AG10803 (cell line): ENCODE measurements around a stretch of chr13.

- RRBS, result no CpG with 5 or more reads among the region's 4 CpGs
Measured at GRCh38 chr13:53042837-53043257, 14.2 kb downstream of the OLFM4 start.

GRCh38 chr13:55293460-55293659, 1847.4 kb upstream of the PRR20A start:
- RRBS, result no CpG with 5 or more reads among the region's 2 CpGs

- RRBS, result no CpG with 5 or more reads among the region's 15 CpGs
Measured at GRCh38 chr13:55658127-55658634, 1482.5 kb upstream of the PRR20A start.

- RRBS, result no CpG with 5 or more reads among the region's 3 CpGs
Measured at GRCh38 chr13:55879718-55880179, 1261.0 kb upstream of the PRR20A start.

- RRBS, result 10% methylated on average over 6 of the region's 31 CpGs
Measured at GRCh38 chr13:57632775-57633095, 1.2 kb downstream of the PCDH17 start.

- RRBS, result no CpG with 5 or more reads among the region's 11 CpGs
Measured at GRCh38 chr13:60261444-60262032, 97.8 kb upstream of the DIAPH3 start.

GRCh38 chr13:60572316-60572729, 175.3 kb downstream of the TDRD3 start:
- RRBS, result no CpG with 5 or more reads among the region's 2 CpGs

DNA sequence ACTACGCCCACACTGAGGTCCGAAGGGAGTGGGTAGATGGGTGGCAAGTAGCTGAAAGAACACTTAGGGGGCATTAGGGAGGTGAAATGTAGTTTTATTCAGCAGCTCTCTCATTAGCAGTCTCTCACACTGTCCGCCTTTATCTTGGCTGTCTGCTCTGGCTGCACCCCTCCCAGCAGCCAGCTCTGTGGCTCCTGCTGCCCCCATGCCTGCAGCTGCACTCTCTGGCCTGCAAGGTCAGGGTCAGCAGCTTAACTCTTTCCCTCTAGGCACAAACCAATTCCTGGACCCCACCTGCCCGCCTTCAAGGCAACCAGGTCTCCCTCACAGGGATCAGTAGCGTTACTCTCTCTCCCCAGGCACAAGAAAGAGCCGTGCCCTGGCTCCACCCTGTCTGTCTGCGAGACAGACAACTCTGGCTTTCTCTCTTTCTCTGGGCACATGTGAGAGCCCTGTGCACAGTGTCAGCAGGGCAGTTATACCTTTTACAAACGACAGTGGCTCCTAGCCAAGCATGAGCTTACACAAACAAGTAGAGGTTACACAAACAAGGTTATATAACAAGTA, 249.4 kb upstream of the PCDH20 start:
- RRBS, result no CpG with 5 or more reads among the region's 8 CpGs

DNA sequence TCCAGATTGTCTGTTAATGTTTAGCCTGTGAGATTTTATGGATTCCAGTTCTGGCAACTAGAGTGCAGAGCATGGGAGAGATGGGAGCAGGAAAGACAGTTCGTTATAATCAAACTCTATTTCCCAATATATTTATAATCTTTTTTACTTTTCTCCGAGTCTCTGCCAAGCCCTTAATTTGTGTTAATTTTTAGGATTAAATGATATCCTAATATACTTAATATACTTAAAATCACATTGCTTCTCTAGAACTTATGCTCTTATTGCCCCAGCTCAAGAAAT, 272.7 kb upstream of the KLHL1 start:
- RRBS, result no CpG with 5 or more reads among the region's 2 CpGs

DNA sequence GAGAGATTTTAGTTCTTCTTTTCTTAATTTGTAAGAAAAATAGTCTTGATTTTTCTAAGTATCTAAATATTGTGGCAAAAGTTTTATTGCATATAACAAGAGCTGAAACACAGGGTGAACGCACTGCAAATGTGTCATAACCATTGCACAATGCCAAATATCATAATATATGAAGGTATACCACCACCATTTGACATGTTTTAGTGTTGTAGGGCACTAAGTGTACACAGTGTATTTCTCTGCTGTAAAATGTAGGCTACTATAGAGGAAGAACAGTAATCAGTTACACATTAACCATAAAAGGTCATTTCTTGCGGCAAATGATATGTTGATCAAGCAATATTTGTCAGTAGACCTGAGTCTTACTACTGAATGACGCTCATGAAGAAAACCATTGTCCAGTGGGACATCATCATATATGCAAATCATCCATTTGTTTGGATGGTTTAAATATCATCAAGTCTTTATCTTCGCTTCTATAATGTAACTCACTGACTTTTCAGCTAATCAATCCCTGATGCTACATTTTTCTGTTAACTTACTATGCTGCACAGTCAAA, 18.3 kb upstream of the KLF5 start:
- RRBS, result no CpG with 5 or more reads among the region's 4 CpGs

- RRBS, result 0% methylated on average over 8 of the region's 39 CpGs
Measured at GRCh38 chr13:73059977-73060825, 1.4 kb downstream of the KLF5 start.

DNA sequence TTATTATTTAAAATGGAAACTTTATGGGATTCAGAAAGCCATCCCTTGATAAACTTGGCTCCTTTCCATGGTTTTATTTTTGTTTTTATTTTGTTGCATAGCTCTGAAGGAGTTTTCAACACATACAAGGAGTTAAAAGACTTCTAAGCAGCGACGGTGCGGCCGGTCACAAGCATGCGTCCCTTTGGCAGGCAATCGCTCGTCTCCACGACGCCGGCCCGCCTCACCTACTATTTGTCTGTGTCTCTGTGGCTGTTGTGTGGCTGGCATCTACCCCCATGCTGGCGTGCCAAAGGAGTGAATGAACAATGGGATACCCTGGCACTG, 176.4 kb downstream of the KLF5 start:
- RRBS, result 27% methylated on average over 7 of the region's 12 CpGs

GRCh38 chr13:73248581-73249205, 189.9 kb downstream of the KLF5 start:
- RRBS, result no CpG with 5 or more reads among the region's 5 CpGs

DNA sequence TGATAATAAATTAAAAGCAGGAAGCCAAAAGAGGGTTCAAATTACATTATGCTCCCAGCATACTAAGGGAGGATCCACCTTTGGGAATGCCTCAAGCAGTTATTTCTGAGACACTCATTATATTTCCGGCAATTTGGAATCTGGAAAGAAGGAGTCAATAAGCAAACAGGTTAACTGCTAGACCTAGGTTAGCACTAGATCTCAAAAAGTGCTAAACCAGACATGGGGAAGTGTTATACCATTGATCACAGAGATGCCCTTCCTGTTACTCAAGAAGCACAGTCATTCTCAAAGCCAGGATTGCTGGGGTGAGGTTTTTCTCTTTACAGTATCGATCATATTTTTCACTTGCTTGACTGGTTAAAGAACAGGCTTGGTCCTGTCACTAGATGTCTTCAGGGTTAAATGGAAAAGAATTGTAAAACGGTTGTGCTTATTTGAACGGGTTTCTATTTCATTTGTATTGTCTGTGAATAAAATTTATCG, 552.1 kb downstream of the KLF5 start:
- RRBS, result no CpG with 5 or more reads among the region's 5 CpGs

DNA sequence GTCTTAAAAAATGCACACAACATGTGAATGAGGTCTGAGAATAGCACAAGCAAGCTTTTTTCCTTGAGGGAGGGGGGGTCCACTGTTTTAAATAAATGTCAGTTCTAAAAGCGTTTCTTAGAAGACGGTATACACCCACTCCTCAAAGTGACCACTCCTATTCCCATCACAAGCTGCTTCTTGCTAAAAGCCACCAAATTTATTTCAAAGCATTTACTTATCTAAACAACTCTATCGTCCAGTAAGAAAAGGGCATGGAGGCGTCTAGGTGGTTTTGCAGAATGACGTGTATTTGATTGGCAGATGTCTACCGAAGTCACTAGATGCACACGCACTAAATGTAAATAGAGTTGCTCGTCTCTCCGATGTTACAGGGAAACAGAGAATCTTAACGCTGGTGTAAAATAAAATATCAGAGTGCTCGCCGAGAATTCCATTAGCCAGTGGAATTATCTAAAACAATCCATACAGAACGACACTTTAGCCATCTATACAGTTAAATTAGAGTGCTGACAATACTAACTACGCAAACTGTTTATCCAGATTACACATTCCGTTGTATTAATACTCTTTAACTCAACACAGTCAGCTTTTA, 1073.4 kb downstream of the KLF5 start:
- RRBS, result no CpG with 5 or more reads among the region's 15 CpGs

GRCh38 chr13:74135735-74136098, 1076.9 kb downstream of the KLF5 start:
- RRBS, result 9% methylated on average over 1 of the region's 14 CpGs

DNA sequence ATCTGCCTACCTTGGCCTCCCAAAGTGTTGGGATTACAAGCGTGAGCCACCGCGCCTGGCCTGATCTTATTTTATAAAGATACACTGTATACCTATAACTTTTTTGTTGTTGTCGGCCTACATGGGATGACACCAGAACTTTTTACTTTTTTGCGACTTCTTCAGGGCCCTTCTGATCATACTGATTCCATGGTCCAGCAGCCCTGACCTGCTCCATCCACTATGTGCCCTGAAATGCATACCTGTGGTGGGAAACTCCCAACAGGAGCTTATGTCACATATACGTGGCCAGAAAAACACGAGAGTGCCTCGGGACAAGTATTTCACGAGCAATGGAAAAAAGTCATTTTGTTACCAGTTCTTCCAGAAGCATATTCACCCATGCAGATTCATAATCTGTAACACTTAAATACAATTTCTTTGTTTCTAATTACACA, 1174.3 kb downstream of the KLF5 start:
- RRBS, result no CpG with 5 or more reads among the region's 9 CpGs

GRCh38 chr13:75446202-75446619, 35.8 kb downstream of the TBC1D4 start:
- RRBS, result no CpG with 5 or more reads among the region's 4 CpGs

DNA sequence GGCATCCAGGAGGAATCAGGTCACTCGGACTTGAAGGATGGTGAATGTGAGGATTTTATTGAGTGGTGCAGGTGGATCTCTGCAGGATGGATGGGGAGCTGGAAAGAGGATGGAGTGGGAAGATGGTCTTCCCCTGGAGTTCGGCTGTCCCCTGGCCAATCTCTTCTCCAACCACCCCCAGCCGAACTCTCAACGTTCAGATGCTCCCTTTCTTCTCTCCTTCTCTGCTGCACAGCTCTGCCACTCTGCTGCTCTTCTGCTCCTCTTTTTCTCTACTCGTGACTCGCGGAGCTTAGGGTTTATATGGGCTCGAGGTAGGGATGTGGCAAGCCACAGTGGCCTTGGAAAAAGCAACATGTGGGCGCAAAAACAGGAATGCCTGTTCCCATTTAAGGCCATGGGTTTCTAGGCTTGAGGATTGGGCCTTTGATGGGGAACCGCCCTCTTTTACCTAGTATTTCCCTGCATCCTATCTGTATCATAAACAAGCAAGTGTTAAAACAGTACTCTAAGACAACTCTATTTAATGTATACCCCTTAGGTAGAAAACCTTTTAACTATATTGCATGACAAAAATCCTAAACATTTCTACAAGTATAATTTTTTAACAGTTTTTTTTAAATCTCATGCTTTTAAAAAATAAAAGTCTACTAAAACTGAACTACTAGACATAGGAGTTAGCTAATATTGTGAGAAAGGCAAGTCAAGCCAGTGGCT, 23.7 kb downstream of the TBC1D4 start:
- RRBS, result no CpG with 5 or more reads among the region's 10 CpGs

- RRBS, result no CpG with 5 or more reads among the region's 2 CpGs
Measured at GRCh38 chr13:75724616-75725051, 88.5 kb downstream of the LMO7 start.